Esophagus squamous epithelium (tissue), 4 donors: Measurements from ENCODE around the gene PRKACB.

DNA sequence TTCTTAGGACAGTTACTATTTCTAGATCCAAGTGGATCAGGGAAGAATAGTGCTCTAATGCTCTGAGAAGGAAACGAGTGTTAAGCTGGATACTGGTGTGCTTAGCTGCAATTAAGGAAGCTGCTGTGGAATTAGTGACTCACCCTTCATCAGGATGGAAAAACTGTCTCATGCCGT, 179.5 kb downstream of the ST6GALNAC3 start:
- PRO-cap, result no peak
- RAMPAGE, long total RNA, 4 experiments, result no peak in any of the 4 experiments

DNA sequence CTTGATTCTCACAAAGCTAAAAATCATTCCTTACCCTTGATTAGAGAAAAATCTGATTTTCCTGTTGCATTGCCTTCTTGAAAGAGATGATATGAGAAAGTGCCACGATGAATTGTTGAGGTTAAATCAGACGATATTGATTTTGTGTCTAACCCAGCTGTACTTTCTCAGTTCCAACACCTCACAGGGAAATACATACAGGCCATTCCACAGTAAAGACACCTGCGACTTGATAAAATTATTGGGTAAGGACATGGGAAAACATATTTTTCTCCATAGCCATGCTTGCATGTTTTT, 255.5 kb upstream of the ST6GALNAC5 start:
- PRO-cap, result no peak
- RAMPAGE, long total RNA, 4 experiments, result no peak in any of the 4 experiments

DNA sequence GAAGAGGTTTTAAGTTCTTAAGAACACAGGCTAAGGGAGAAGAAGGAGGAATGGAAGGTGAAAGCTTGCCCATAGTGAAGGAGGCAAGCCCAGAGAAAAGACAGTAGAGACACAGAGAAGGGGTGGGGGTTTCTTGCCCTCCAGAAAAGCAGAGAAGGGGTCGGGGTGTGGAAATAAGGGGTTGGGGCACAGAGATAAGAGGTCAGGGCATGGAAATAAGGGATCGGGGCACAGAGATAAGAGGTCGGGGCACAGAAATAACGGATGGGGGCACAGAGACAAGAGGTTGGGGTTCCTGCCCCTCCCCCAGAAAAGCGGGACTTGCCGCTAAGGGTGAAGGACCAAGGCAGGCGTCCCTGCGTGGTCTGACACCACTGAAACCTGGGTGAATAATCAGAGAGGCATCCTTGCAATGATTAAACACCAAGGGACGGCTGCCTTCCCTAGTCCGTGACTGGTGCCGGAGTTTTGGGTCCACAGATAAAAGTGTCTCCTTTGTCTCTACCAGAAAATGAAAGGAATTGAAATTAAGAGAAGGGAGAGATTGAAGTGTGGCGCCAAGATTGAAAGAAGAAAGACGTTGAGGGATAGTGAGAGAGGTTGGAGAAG, 32.0 kb downstream of the ST6GALNAC5 start:
- PRO-cap, result no peak
- RAMPAGE, long total RNA, 4 experiments, result no peak in any of the 4 experiments

- PRO-cap, result no peak
- RAMPAGE, long total RNA, 4 experiments, result no peak in any of the 4 experiments
Measured at GRCh38 chr1:76958499-76959203, 91.4 kb downstream of the ST6GALNAC5 start.

DNA sequence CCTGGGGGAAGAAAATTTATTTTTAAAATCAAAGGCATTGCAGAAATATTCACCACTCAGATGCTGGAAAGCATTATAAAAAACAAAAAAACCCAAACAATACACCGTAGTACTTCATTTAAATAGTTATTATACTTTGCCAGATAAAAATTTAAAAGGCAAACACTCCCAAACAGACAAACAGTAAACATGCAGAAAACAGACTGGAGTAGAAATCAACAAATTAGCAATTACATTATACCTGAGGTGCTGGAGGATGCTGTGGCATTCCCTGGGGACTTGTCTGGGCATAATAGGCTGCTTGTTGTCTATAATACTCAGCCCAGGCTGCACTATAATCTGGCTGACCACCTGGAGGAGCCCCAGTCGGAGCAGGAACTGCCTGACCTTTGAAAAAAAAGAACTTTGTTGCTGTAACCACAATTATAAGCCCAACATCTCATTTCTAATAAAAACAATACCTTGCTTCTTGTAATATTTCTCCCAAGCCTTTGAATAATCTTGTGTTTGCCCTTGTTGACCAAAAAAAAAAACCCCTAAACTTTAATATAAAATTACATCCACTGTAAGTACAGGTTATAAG, 29.9 kb downstream of the FUBP1 start:
- PRO-cap, result no peak
- RAMPAGE, long total RNA, 4 experiments, result no peak in any of the 4 experiments

DNA sequence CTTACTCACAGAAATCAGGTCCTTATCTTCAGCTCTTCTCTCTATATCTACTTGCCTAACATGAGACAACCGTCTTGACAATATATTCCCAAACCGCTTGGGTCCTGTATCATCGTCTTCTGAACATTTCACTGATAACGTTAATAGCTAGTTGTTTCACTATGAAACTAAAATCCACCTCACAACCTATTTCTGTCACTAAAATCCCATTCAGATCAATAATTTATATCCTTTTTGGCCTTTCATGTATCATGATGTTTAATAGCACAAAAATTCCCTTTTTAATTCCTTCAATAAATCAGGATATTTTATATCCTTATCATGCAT, 18.1 kb downstream of the FUBP1 start:
- PRO-cap, result no peak
- RAMPAGE, long total RNA, 4 experiments, result no peak in any of the 4 experiments

GRCh38 chr1:77964611-77965424, 14.1 kb downstream of the FUBP1 start:
- PRO-cap, result no peak
- RAMPAGE, long total RNA, 4 experiments, result no peak in any of the 4 experiments

DNA sequence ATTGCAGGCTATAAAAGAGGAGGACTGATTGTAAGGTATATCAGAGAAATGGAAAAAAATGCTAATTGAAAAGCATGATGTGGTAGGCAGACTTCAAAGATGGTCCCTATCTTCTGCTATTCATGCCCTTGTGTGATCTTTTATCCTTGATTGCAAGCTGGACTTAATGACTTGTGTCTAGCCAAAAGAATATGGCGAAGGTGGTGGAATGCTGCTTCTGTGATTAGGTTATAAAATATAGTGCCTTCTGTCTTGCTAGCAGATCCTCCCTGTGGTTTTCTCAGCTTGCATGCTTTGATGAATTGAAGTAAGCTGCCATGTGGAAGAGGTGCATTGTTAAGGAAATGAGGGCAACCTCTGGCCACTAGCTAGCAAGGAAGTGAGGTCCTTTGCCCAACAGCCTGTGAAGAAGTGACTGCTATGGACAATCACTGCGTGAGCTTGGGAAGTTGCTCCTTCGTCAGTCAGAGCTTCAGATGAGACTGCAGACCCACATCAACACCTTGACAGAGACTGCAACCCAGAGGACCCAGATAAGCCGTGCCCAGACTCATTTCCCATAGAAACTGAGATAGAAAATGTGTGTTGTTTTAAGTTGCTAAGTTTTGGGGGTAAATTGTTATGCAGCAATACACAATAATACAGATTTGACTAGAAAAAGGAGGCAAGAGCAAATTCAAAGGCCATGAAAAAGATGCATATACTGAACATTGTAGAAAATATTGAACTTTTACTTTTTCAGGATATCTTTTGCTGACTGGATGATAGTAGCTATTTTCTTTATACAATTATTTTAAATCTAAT, 109.4 kb downstream of the GIPC2 start:
- PRO-cap, result no peak
- RAMPAGE, long total RNA, 4 experiments, result no peak in any of the 4 experiments

DNA sequence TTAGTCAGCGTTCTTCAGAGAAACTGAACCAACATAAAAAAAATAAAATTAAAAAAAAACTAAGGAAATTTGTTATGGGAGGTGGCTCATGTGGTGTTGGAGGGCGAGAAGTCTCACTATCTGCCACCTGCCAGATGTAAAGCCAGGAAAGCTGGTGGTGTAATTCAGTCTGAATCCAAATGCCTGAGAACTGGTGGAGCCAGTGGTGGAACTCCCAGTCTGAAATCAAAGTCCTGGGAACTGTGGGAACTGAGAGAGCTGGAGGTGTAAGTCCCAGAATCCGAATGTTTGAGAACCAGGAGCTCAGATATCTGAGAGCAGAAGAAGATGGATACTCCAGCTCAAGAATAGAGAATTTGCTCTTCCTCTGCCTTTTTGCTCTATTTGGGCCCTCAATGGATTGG, 3.2 kb downstream of the IFI44L start:
- PRO-cap, result no peak
- RAMPAGE, long total RNA, 4 experiments, result no peak in any of the 4 experiments

GRCh38 chr1:79004720-79005209, 1.8 kb downstream of the ADGRL4 start:
- PRO-cap, result bidirectional peak, plus-strand start at chr1:79005153, minus-strand start at chr1:79005032
- RAMPAGE, long total RNA, 4 experiments, result no peak in any of the 4 experiments

GRCh38 chr1:81158350-81158853, 642.3 kb upstream of the ADGRL2 start:
- PRO-cap, result no peak
- RAMPAGE, long total RNA, 4 experiments, result no peak in any of the 4 experiments

DNA sequence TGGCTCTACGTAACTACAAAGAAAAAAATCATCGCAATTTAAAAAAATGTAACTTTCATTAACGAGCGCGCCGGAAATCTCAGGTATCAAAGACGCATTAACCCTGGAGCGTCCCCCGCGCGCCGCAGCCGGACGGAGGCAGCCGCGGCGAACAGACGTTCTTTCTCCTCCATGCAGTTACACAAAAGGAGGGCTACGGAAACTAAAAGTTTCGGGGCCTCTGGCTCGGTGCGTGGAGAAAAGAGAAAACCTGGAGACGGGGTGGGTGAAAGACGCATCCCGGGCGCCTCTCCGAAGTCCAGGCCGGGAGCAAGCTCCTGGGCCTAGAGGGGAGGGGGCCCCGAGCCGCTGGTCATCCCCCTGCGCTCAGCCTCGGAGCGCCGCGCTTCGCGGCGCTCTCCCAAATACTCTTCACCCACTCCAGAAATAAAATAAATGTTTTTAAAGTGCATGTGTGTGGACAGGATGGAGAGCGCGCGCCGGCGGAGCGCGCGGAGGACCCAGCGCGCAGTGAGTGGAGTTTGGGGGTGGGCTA, 415 bp upstream of the ADGRL2 start:
- PRO-cap, result bidirectional peak, plus-strand start at position 125 of the sequence, minus-strand start at position 183 of the sequence; bidirectional peak, plus-strand start at position 457 of the sequence, minus-strand start at position 406 of the sequence; bidirectional peak, plus-strand start outside the sequence, minus-strand start at position 512 of the sequence
- RAMPAGE, long total RNA, 4 experiments, result no peak in any of the 4 experiments

DNA sequence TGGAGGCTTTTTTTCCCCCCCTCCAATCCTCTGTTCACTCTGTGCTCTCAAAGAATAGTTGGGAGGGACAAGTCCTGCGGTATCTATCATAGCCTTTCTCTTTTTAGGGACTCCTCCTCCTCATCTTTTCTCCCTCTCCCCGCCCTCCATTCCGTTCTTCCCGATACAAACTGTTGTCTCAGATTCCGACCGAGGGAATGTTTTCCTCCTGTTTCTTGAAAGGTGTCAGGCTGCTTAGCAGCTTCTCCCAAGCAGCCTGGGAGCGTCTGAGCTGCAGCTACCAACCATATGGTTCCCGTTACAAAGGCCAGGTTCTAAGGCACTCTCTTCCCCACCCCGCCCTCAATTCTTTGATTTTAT, 2.7 kb downstream of the ADGRL2 start:
- PRO-cap, result bidirectional peak, plus-strand start at position 57 of the sequence, minus-strand start outside the sequence
- RAMPAGE, long total RNA, 4 experiments, result no peak in any of the 4 experiments

- PRO-cap, result no peak
- RAMPAGE, long total RNA, 4 experiments, result no peak in any of the 4 experiments
Measured at GRCh38 chr1:83263570-83264474, 735.1 kb downstream of the TTLL7 start.

DNA sequence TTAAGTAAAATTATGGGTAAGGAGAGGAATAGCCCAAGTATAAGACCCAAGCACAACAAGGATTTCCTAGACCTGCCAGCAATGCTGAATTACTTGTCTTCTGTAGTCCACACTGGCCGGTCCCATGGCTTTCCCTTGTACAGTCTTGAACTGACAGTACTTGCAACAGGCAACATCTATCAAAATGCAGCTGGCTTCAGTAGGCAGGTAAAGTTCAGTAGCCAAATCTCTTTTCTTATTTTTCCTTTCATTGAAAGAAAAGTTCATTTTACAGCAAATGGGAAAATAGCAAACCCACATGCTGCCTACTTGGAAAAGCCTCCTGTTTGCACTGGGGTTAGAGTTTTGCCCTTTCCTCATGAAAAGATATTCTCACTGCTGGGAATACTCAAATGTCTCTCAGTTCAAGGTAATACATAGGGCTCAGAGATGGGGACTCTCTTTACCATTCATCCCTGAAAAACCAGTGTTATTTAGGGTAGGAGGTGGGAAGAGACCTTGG, 222.8 kb downstream of the TTLL7 start:
- PRO-cap, result unidirectional peak, minus-strand start at position 205 of the sequence
- RAMPAGE, long total RNA, 4 experiments, result no peak in any of the 4 experiments

DNA sequence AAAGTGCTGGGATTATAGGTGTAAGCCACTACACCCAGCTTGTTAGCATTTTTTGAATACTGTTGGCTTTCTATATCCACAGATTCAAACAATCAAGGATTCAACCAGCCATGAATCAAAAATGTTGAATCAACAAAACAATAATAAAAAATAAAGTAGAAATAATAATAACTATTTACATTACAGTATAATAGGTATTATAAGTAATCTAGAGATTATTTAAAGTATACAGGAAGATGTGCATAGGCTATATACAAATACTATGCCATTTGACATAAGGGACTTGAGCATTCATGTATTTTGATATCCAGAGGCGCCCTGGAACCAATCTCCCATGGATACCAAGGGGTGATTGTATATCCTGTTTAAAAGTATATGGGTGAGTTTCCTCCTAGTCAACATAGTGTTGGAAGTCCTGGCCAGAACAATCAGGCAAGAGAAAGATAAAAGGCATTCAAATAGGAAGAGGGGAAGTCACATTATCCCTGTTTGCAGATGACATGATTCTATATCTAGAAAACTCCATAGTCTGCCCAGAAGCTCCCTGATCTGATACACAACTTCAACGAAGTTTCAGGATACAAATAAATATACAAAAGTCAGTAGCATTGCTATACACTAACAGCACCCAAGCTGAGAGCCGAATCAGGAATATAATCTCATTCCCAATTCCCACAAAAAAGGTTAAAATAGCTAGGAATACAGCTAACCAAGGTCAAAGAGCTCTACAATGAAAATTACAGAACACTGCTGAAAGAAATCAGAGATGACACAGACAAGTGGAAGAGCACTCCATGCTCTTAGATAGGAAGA, 38.0 kb upstream of the PRKACB start:
- PRO-cap, result no peak
- RAMPAGE, long total RNA, 4 experiments, result no peak in any of the 4 experiments

DNA sequence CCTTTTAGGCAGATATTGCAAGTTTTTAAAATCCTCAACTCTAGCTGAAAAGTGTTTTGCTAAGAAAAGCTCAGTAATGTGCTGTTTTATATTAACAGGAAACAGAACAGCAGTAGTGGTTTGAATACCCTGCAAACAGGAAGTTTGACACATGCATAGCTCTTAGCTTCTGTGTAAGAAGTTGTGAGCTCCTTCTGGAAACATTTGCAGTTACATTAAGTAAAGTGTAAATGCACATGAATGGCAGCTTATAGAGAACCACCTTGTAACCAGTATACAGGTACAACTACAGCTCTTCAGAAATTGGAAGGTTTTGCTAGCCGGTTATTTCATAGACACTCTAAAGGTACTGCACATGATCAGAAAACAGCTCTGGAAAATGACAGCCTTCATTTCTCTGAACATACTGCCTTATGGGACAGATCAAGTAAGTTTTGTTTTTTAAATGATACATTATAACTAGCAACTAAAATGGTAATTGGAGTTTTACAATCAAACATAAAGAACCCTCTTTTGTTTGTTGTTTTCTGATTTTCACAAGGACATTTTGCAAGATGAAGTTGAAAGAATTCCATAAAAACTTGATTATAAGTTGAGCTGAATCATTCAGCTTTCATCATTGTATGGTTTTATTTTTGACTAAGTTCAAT, at the start of gene PRKACB:
Gene PRKACB, plus strand, starts transcription at position 150 of the 650 bp plus-strand sequence.
- PRO-cap, result unidirectional peak, plus-strand start at position 215 of the sequence
- RAMPAGE, long total RNA, 4 experiments, result start-site peak on the plus strand in 2 of 4 experiments, centred at positions 171 to 207 of the sequence, 98 to 233 reads per replicate

DNA sequence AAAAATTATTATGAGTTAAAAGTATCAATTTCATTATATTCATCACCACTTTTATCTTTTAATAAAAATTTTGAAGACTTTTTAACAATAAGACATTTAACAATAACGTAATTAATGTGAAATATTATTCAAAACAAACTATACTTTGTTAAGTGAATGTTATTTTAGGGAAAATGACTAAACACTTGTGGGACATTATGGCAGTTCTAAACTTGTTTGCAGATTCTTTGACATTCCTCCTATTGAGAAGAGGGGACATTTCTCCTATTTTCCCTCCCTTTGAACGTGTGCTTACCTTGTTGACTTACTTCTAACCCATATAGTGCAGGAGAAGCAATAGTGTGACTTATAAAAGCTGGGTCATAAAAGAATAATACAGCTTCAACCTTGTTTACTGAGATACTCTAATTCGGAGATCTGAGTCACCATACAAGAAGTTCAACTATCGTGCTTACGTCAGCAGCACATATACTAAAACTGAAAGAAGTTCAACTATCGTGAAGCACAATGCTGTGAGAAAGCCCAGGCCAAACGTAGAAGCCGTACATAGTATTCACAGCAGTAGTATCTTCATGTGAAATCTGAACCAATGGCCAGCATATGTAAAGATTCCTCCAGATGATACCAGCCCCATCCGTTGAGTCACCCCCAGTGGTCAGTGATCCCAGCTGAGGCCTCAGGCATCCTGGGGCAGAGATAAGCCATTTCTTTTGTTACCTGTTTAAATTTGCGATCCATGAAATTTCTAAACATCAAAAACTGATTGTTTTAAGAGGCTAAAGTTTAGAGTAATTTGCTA, 54.2 kb upstream of the SAMD13 start:
- PRO-cap, result bidirectional peak, plus-strand start at position 501 of the sequence, minus-strand start at position 372 of the sequence
- RAMPAGE, long total RNA, 4 experiments, result no peak in any of the 4 experiments

GRCh38 chr1:84297515-84297868, 4.0 kb upstream of the SAMD13 start:
- PRO-cap, result no peak
- RAMPAGE, long total RNA, 4 experiments, result no peak in any of the 4 experiments

DNA sequence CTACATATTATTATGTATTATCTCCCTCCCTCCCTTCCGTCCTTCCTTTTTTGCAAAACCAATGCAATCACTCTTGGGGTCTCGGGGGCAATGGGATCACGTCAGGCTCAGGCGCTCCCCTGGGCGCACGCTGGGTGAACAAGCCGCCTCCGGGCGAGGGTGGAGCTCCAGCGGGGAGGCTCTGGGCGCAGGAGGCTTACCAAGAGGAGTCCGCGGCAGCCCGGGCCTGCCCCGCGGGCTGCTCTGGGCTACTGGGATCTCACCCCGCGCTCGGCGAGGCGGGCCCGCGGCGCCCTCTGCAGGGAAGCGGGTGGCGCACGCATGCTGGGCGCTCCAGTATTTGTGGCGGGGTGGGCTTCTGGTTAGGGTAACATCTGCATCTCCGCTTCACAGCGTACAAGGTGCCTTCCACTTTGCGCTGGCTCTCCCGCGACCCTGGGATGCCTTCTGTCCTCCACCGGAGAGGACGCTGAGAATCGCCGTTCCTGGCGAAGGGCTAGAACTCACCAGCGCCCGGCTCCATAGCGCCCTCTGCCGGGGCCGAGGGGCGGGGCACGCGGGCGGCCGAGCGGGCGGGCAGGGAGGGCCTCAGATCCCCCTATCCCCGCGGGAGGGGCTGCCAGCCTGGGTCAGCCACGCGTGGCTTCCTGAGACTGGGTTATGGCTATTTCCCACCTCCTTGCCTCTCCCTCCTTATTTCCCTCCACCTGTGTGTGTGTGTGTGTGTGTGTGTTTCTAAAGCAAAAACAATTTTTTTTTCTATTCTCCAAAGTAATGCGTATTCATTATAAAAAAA, 46.5 kb upstream of the CTBS start:
- PRO-cap, result unidirectional peak, minus-strand start at position 471 of the sequence
- RAMPAGE, long total RNA, 4 experiments, result no peak in any of the 4 experiments